Cardiac fibroblast (primary cell): ENCODE data around the genes KNOP1 and NPIPB4.

DNA sequence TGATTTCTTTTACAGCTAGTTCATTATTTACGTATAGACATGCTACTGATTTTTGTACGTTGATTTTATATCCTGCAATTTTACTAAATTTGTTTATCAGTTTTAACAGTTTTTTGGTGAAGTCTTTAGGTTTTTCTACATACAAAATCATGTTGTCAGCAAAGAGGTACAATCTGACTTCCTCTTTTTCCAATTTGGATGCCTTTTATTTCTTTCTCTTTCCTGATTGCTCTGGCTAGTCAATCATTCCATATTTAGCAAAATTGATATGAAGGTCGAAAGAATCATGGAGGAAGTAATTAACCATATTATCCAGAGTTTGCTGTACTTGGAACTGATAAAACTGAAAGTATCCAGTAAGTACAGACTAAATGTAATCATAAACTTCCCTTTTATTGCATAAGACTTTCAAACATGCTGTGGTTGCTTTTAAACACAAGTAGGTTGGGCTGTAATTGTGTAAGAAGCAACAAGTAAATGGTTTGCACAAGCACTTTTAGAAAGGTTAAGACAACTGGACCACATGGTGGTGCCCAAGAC lies 8.4 kb downstream of the GDE1 start:
- RRBS: no CpG with 5 or more reads among the region's 3 CpGs

GRCh38 chr16:19704534-19704858 lies 13.5 kb downstream of the KNOP1 start:
- RRBS: no CpG with 5 or more reads among the region's 9 CpGs

- RRBS: 3% methylated on average over 20 of the region's 95 CpGs
Measured at GRCh38 chr16:19717613-19718640, at the start of gene KNOP1. Gene KNOP1 (minus strand): TSS chr16:19718227.

DNA sequence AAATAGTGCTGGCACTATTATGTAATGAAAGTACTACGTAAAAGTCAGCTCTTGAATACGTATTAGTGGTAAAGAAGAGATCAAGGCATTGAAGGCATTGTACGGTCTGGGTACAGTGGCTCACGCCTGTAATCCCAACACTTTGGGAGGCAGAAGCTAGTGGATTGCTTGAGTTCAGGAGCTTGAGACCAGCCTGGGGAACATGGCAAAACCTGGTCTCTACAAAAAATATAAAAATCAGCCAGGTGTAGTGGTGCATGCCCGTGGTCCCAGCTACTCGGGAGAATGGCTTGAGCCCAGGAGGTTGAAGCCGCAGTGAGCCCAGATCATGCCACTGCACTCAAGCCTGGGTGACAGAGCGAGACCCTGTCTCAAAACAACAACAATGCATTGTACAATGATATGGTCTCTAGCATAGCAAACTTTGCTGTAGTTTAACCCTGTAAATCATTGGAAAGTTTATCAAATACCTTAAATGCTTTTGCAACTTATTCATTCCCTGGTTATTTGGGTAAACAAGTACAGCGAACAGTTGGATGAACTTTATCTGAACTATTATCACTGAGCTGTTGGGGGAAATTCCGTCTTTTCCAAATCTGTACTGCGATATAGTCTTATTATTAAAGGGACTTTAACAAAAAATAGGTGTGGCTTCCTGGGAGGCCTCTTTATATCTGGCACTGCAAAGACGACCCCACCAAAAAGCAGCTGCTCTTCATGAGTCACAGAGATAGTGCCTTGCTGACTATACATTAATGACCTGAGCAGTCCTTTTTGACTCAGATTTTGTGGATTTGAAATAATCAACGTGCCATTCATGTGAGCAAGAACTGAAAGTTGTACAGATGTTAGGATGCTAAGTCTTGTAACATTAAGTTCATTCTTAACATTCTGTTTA lies 73.5 kb downstream of the GPRC5B start:
- RRBS: no CpG with 5 or more reads among the region's 13 CpGs

GRCh38 chr16:19861639-19862271 lies 22.9 kb downstream of the GPRC5B start:
- RRBS: no CpG with 5 or more reads among the region's 19 CpGs

DNA sequence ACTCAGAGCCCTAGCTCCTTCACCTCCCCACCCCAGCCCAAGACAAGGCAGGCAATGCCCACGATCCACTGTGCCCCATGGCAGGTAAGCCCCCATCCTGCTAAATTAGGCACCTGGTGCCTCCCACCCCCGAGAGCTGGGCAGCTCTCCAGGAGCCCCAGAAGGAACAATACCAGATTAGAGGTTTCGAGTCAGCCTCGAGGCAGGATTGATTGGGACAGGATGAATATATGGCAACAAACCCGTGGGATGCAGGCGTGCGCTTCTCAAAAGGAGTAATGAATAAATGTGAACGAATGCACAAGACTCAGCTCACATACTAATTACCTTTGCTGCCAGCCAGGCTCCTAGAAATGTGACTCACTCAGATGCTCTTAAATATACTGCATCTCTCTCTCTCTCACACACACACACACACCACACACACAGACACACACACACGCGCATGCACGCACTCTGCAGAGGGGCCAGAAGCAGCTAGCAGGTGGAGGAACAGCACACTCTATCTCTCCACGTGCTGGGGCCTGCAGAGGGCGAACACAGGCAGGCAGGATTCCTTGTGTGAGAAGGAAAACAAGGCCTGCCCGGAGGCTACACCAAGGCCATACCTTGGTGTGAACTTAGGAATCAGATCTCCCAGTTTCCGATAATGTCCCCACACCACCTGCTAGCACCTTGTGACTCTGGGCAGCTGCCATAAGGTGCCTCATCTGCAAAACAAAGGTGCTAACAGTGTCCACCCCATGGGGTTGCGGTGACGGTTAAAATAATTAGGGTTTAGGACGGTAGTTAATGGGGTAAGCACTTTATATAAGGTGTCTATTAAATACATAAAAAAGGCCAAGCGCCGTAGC lies 5.4 kb downstream of the GPRC5B start:
- RRBS: no CpG with 5 or more reads among the region's 20 CpGs

DNA sequence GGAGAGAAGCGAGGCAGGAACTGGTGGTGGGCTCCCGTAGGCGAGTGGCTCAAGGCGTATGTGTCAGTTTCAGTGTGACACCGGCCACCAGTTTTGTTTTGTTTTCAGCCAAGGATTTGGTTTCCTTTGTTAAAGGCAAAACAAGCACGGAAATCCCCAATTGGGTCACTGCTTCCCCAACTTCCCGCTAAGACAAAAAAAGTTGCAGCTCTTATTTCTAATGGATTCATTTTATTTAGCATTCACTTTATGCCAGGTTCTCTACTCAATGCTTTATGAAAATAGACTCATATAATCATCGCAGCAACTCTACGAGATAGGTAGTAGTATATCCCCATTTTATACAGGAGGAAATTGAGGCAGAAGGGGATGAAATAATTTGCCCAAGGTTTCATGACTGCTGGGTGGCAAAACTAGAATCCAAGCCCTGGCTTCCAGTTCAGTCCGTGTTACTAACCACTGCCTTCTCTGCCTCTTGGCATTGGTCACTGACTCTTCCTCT lies 110.4 kb downstream of the GP2 start:
- RRBS: no CpG with 5 or more reads among the region's 10 CpGs

DNA sequence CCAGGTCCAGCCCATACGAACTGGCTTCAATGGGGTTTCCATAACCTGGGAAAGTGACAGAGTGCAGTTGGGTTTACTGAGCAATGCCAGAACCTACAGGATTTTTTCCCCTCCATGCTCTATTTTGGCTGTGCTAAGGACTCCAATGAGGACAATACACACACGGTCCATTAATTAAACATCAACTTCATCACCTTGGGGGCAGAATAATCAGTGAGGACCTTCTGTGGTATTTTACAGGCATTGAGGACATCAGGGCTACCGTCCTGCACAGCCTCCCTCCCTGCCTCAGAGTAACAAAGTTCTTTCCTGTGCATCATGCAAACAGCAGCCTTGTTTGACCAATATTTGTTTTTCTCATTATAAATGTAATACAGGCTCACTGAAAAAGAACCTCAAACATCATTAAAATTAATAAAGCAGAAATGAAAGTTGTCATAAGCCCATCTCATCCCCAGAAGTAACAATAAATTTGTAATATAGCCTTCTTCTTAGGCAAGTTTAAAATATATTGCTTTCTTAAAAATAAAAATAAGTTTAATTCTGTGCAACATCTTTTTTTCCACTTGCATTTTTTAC lies 3.0 kb downstream of the GP2 start:
- RRBS: no CpG with 5 or more reads among the region's 3 CpGs

DNA sequence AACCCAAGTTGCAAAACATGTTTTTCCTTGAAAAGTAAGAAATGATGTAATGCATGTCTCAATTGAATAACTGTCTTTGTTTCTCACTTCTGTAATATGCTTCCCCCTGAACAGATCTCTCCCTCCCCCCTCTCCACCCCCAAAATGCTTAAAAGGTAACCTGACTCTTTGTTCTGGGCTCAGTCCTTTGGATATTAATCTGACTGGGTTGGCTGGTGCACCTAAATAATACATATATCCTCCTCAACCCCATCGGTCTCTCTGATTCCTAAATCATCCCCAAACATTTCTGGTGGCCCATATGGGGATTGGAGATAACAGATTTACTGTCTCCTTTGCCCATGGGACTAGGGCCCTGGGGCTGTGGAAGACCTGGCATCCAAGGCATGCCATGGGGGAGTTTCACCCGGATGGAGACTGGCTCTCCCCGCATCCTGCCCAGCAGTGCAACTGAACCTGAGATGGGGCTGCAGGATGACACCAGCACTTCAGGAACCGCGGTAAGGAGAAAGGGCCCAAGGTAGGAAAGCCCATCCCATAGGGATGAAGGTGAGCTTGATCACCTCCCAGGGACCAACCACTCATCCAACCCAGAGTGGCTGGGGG lies 23.1 kb downstream of the ACSM1 start:
- RRBS: no CpG with 5 or more reads among the region's 5 CpGs

DNA sequence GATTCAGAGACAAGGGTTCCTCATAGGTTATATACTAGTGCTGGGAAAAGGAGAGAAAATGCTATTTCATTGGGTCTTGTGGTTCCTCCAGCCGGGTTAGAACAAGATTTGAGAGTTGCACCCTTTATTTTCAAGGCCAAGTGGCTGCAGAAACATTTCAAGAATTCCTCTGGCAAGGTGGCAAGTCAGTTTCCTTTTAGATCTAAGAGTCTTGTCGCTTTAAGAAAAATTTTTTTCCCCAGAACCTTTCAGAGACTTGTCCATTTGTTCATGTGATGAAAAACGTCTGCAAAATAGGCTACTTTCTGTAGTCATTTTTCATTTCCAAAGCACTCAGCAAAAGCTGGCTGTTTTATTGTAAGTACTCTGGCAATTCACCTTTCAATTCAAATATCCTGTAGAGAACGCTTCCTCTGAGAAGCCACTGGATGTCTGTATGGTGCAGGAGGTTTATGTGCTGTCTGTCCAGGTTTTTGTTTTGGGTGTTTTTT lies 6.7 kb downstream of the THUMPD1 start:
- RRBS: no CpG with 5 or more reads among the region's 4 CpGs

DNA sequence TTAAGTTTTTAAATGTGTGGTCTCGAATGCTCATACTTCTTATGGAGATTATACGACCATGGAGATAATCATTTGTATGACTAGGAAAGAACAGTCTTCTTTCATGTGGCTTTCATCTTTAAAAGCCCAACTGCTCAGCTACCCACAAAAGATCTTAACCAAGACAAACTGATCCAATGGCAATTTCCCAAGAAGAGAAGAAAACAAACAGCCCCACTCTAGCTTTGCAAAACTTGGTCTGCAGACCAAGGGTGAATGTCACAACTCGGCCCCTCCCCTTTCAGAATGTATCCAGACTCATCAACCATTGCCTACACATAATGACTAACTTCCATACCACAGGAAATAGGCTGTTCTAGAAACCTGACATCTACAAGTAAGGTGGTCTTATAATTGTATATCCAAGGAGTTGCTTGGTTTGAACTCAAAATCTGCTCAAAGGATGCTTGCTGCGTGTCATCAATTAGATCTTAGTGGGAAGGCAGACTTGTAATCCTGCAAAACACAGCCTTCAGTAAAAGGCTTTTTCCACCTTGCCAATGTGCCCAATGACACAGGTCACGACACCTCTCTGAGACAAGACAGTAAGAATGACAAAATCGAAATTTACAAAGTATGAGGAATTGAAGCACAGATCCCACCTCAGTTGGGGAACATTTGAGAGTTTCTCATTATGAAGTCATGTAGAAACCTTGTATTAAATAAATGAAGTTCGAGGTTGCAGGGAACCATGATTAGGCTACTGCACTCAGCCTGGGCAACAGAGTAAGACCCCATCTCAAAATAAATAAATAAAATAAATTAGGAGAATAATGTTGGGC lies 15.8 kb downstream of the DCUN1D3 start:
- RRBS: no CpG with 5 or more reads among the region's 7 CpGs

GRCh38 chr16:20899628-20900194 lies 447 bp downstream of the DCUN1D3 start:
- RRBS: no CpG with 5 or more reads among the region's 14 CpGs

DNA sequence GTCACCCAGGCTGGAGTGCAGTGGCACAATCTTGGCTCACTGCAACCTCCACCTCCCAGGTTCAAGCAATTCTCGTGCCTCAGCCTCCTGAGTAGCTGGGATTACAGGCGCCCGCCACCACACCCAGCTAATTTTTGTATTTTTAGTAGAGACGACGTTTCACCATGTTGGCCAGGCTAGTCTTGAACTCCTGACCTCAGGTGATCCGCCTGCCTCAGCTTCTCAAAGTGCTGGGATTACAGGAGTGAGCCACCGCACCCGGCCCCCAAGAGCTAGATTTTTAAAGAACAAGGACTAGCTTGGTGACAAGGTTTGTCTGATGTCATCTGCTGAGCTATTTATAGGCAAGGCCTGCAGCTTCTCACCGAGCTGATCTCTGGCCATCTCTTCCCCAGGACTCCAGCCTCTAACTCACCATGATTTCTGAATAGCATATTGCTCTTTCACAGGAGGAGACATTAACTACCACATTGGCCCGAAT lies 29.4 kb downstream of the LYRM1 start:
- RRBS: no CpG with 5 or more reads among the region's 10 CpGs

DNA sequence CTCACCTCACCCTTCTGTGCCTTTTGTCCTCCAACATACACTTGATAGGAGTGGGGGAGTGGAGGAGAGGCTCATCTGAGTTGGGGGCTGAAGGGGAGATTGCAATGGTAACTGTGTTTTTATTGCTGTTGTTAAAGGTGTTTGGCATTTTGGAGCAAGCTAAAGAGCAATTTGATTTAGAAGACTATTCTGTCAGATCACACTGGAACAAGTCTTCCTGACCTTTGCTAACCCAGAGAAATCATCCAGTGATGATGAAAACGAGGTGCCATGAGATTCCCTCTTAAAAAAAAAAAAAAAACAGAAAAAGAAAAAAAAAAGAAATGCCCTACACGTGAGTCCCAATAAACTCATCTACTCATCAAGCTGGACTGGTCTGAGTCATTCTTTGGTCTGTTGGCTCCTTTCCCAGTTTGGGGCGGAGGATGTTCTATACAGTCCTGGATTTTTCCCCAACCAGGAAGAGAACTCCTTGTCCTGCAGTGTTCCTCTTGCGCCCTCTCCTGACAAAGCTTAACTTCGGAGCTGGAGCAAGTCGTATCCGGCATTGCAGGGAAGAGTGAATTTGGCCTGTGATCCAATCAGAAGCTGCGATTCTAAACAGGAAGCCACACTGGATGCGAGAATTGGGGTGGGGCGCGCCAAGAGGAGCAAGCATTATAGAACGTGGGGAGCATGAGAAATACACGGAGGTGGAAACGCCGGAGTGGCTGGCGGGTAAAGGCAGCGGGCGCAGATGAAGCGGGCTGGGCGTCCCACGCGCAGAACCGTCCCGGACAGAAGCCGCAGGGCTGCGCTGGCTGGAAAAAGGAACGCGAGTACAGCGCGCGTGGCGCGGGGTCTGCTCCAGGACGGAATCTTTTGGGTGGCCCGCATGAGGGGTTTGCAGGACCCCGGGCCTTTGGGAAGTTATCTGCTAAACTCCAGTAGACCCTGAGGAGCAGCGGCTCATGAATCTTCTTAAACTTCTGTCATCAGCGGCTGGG lies 22.4 kb upstream of the CRYM start:
- RRBS: under 1% methylated on average over 10 of the region's 38 CpGs

GRCh38 chr16:21302857-21303544 lies 24.9 kb upstream of the CRYM start:
- RRBS: no CpG with 5 or more reads among the region's 5 CpGs

DNA sequence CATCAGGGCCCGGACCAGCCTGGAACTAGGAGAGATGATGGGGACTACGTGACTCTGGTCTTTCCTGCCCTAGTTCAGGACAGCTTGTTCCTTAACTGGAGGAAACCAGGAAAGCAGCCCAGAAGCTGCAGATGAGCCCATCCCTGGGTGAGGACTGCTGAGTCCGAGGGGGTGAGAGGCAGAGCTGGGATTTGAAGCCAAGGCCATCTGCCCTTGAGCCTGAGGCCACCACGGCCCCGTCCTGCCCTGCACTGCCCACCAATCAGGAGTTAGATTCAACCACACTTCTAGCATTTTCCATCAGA lies 55.8 kb upstream of the METTL9 start:
- RRBS: no CpG with 5 or more reads among the region's 5 CpGs

DNA sequence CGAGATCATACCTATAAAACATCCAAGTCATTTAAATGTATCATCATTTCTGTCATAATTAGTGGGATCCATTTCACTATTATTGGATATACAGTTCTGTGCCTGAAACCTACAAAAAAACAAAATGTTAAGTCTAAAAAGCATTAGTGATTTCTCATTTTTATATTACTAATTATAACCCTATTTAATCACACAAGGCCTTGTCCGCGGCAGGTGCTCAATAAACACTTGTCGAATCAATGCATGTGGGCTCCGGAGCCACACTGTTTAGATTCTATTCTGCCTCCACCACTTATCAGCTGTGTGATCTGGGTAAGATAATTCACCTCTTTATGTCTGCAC lies at the start of gene NPIPB4:
TSS of gene NPIPB4 (minus strand) at position 109 of the 342 bp plus-strand sequence.
- RRBS: no CpG with 5 or more reads among the region's 5 CpGs

- RRBS: no CpG with 5 or more reads among the region's 5 CpGs
Measured at GRCh38 chr16:21957250-21957677, 4.1 kb downstream of the UQCRC2 start.

GRCh38 chr16:22199553-22199984 lies 6.5 kb upstream of the EEF2K start:
- RRBS: no CpG with 5 or more reads among the region's 13 CpGs

GRCh38 chr16:22204422-22205040 lies 1.5 kb upstream of the EEF2K start:
- RRBS: no CpG with 5 or more reads among the region's 4 CpGs